Metastatic Breast Carcinoma in the Brain (tissue), 10 donors: ENCODE measurements around the gene SLITRK6.

DNA sequence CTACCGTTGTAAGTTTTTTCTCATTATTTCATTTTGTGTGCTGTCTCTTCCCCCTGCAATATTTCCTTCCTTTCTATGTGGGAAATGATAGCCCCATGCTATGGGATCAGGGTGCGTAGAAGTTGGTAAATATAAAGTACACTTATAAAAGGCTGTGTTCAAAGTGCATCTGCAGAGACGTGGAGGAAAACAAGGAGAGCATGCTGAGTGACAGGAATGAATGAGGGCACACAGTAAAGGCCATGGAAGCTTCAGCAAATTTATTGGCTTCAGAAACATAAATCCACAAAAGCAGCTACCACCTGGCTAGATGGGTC lies 21.5 kb upstream of the SPRY2 start:
- PRO-cap, 10 experiments = no peak in any of the 10 experiments

- PRO-cap, 10 experiments = peak in 1 of 10 experiments; most common minus-strand start chr13:80444333 (in 1)
These were observed 103.3 kb upstream of the SPRY2 start for GRCh38 chr13:80444188-80444670.

DNA sequence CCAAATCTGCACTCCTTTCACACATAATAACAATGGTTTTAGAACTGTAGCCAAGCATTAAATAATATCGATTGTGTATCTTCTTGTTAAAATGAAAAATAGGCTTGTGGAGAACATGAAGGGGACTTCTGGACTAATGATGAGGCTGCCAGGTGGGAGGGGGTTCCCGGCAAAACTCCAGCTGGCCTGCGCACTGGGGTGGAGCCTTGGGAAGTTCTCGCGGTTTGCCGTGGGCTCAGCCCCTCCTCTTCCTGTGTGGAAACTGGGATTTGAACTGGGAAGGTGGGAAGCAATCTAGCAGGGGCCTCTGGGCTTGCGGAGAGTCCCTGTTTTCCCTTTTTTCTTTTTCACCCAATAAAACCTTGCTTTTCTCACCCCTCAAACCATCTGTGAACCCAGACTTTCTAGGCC lies 113.7 kb upstream of the SLITRK1 start:
- PRO-cap, 10 experiments = no peak in any of the 10 experiments

DNA sequence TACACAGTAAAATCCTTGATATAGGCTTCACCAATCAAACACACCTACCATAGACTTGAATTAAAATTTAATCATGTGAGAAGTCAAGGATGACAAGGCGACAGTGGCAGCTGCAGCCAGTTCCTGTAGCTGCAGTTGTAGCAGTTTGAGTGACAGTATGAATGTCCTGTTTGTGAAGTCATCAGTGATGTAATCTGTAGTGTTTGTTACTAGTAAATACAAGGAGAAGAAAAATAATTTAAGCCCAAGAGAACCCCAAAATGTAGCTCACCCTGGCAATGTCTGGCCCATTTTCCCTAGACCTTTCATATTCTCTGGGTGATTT lies 897.0 kb downstream of the SLITRK6 start:
- PRO-cap, 10 experiments = no peak in any of the 10 experiments

DNA sequence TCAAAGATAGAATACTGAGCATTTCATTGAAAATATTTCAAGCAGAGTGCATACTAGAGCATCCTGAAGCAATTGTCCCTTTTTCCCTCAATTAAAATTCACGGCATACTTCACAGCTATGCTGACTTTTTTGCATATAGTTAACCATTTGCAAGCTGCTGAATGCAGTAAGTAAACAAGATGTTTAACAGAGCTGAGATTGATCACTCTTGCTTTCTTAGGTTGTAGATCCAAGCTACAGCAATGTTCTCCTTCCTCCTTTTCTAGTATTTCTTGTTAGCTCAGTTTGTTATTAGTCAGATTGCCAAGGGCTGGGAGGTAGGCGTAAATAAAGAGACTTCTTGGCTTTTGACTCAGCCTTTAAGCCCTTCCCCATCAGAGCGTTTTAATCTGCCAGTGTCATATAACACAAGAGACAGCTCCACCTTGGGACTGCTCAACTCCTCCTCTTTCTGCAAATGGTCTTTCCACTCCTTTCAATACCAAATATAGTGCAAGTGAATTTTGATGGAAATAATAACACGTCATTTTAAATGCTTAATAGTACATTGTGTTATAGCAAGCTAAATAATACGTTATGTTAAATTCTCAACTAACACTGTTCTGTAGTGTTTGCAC lies at the start of gene SLITRK6:
TSS of gene SLITRK6 (minus strand) at position 336 of the 618 bp plus-strand sequence.
- PRO-cap, 10 experiments = peak in 3 of 10 experiments; most common minus-strand start position 265 of the sequence (in 3)

- PRO-cap, 10 experiments = no peak in any of the 10 experiments
These were observed 879.1 kb upstream of the SLITRK5 start for GRCh38 chr13:86792032-86792608.

- PRO-cap, 10 experiments = peak in 1 of 10 experiments; most common plus-strand start chr13:89401672 (in 1); most common minus-strand start chr13:89401310 (in 1)
These were observed 1730.1 kb downstream of the SLITRK5 start for GRCh38 chr13:89401198-89401697.

GRCh38 chr13:89402146-89402608 lies 1731.0 kb downstream of the SLITRK5 start:
- PRO-cap, 10 experiments = no peak in any of the 10 experiments

GRCh38 chr13:91134454-91134786 lies 264.0 kb upstream of the GPC5 start:
- PRO-cap, 10 experiments = no peak in any of the 10 experiments

- PRO-cap, 10 experiments = peak in 10 of 10 experiments; most common plus-strand start chr13:91347687 (in 10); most common minus-strand start chr13:91347558 (in 10)
These were observed 51.4 kb upstream of the GPC5 start for GRCh38 chr13:91346562-91347781.

- PRO-cap, 10 experiments = peak in 2 of 10 experiments; most common plus-strand start chr13:91351361 (in 2)
These were observed 47.2 kb upstream of the GPC5 start for GRCh38 chr13:91351240-91351513.

GRCh38 chr13:91352500-91353446 lies 45.6 kb upstream of the GPC5 start:
- PRO-cap, 10 experiments = no peak in any of the 10 experiments

DNA sequence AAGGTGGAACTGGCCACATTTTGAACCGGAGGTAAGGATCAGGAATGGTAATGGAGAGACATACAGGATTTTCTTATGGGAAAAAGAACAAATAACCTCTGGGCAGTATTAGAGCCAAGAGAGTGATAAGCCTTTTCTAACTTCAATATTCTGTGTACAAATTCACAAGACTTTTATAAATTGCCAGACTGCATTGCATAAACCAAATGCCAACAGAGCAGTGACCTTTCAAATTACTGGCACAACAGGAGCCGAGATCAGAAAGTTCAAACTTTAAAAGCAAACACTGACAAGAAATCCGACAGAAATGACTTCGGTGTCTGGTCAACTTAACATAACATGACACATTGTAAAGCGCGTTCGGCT lies 737.1 kb downstream of the GPC5 start:
- PRO-cap, 10 experiments = no peak in any of the 10 experiments

- PRO-cap, 10 experiments = no peak in any of the 10 experiments
These were observed 662 bp downstream of the GPC6 start for GRCh38 chr13:93227177-93227761.

GRCh38 chr13:94303279-94303523 lies 176.3 kb downstream of the DCT start:
- PRO-cap, 10 experiments = no peak in any of the 10 experiments

DNA sequence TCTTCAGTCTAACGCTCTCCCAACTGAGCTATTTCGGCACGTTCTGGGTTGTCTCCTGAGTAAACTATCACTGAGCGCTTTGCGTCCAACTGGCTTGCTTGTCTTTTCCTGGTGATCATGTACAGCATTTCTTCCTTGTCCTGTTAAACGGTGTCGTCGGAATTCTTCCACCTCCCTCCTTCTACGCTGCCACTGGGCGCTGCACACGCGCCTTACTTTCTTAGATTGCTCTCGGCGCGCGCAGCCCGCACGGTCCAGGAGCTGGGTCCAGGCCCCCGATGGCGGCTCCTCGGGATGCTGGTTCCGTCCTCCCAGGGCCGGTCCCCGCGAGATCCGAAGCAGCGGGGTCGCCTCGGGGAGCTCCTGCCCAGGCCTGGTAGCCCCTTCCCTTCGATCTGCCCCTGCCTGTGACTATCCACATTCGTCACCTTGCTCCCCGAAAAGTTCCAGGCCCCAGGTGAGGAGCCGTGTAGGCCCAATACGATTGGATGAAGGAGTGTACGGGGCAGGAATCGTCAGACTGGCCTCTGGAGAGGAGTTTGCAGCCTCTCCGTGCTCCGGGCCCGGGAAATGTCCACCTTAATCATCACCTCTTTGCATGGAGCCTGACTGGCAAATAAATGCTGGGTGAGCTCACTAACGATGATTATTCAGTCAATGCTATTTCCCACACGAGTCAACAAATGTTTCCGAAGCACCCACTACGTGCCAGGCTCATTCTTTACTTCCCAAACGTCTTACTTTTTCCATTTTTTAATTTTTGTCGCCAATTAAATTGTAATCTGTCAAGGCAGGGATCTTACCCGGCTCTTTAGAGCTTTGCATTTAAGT lies 46.1 kb downstream of the TGDS start:
- PRO-cap, 10 experiments = peak in 7 of 10 experiments; most common plus-strand start position 176 of the sequence (in 4); most common minus-strand start position 40 of the sequence (in 3)

DNA sequence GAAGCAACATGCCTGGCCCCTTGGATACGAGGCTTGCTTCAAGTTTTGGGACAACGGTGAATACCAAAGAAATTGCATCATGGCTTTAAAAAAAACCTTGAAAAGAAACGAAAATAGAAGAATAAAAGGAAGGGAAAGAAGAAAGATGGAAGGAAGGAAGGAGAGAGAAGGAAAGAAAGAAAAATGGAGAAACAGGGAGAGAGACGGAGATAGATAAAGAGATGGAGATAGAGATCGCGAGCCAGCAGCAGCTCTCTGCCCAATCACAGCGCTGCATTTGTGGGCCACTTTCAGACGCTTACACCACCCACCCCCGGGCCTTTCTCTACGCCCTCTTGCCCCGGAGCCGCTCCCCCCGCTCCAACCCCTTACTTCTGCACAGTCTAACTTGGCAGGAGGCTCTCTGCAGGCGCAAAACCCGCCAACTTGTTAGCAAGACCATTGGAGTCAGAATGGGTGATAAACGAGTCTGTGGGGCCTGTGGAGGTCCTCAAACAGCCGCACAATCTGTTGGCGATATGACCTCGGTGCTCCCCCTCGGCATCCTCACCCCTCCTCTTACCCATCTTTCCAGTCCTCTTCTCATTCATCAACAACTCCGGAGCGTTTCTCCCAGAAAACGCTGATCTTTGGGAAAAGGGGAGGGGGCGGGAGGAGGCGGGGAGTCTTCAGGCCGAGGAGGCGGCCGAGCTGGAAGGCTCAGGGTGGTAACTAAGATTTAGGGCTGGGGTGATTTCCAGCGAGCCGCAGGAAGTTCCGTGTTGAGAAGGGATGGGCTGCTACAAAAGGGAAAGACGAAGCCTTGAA lies 4.4 kb downstream of the SOX21 start:
- PRO-cap, 10 experiments = no peak in any of the 10 experiments

DNA sequence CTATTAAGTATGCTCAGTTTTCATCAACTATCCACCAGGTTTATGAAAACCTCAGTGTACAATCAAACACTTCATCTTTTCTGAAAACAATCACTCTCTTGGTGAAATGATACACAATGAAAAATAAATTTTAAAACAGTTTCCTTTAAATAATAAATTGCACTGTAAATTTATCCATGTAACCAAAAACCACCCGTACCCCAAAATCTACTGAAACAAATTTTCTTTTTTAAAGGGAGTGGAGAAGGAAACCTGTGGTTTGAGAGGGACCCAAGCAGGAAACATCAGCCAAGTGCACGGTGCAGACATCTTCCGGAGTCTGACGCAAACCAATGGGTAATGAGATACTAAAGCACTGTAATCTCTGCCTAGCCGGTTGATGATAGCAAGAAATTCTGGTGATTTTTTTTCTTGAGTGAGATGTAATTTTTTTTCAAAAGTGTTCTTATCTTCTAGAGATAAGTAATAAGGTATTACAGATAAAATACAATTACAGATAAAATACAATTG lies 115.4 kb downstream of the ABCC4 start:
- PRO-cap, 10 experiments = no peak in any of the 10 experiments

DNA sequence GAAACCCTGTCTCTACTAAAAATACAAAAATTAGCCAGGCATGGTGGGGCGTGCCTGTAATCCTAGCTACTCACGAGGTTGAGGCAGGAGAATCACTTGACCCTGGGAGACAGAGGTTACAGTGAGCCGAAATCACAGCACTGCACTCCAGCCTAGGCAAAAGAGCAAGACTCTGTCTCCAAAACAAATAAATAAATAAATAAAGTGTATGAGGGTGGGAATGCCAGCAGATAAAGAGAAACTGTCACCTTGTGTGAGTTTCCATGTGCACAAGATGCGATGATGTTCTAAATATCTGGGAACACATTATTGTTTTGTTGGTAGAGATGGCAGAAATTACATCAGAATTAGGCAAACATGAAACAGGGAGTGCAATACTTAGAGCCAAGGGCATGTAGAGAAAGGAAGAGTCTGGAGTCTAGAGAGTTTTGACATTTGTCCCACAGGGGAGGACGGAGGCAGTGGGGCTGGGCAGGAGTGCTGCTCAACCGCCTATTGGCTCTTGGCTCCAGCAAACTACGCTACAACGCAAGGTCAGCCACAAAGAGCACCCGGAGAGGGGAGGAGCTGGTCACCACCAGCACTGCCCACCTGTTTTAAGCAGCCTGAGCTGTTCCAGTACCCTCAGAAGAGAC lies 108.4 kb downstream of the ABCC4 start:
- PRO-cap, 10 experiments = no peak in any of the 10 experiments

GRCh38 chr13:95478507-95479040 lies 73.9 kb upstream of the CLDN10 start:
- PRO-cap, 10 experiments = no peak in any of the 10 experiments